Measurements from ENCODE around the genes GJB1, ZMYM3, TAF1 and HDAC8.

DNA sequence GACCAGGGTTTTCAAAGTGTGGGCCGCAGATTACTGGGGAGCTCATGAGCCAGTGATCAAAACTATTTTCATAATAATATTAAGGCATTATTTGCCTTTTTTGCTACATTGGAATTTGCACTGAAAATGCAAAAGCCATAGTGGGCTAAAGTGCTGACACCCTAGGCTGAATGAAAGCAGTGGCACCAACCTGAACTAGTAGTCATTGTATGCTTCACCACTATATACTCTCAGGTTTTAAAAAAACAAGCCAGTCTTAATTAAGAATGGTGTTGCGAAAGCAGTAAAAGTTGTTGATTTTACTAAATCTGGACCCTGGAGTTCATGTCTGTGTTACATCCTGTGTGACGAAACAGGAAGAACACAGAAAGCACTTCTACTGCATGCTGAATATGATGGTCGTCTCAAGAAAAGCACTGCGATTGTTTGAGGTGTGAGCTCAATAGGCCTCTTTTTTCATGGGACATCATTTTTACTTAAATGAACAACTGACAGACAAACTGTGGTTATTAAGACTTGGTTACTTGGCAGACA is 24.3 kb upstream of the GDPD2 start:
- PRO-cap = no peak

DNA sequence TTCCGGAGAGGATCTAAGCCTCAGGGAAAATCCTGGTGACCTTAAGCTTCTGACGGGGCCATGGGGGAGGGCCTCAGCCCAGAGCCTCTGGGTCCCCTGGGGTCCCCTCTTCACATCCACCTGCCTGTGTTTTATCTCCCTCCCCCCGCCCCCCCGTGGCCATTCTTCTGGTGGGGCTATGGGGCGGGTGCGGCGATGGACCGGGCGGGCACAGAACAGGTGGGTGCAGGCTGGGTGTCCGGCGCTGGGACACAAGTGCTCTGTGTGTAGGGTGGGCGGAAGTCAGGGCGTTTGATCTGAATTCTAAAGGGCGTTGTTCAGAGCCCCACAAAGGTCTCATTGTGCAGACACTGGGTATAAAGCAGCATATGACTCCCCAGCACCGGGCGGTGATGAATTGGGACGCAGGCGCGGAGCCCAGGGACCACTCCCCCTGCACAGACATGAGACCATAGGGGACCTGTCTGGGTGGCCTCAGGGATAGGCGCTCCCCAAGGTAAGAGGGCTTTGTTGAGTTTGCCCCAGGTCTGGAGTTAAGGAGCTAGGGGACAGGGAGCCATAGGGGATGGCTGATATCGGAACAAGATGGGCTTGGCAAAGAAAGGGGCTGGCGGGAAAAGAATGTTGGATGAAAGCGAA is at the start of gene GJB1:
Gene GJB1 (plus strand): TSS at position 385 of the 639 bp plus-strand sequence.
- PRO-cap = unidirectional peak, plus-strand start at position 444 of the sequence

DNA sequence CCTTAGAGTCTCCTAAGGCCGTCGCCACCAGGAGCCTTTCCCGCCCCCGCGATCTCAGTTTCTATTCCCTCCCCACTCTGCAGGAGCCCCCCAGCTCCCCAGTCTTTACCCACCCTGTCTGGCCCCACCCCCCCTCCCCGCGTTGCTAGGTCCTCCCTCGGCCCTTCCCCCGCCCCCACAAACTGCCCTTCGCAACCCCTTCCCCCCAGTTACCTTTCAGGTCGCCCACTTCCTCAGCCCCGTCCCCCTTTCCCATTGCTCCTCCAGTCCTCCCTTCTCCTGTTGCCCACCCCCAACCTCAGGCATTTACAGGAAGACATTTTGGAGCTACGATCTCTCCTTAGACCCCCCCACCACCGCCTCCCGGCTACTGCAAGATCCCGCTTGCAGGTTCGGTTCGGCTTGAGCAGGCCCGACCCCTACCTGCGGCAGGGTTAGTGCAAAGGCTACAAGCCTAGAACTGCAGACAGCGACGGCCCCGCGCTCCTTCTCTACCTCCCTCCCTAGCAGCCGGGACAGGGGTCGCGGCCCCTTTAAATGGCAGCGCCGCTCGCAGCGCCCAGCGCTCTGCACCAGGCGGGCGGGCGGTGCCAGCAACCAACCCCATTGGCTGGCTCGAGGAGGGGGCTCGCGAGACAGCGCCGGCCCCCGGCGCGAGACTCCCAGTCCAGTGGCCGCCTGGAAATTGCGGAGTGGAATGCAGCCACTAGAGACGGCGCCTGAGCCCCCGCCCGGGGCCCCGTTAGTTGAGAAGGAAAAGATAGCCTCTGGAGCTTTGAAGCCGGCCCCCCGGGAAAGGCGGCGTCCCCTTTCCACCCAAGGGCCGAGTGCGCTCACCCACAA is at the start of gene ZMYM3:
Gene ZMYM3 (minus strand): TSS at position 535 of the 843 bp plus-strand sequence.
- PRO-cap = bidirectional peak, plus-strand start at position 665 of the sequence, minus-strand start at position 508 of the sequence

DNA sequence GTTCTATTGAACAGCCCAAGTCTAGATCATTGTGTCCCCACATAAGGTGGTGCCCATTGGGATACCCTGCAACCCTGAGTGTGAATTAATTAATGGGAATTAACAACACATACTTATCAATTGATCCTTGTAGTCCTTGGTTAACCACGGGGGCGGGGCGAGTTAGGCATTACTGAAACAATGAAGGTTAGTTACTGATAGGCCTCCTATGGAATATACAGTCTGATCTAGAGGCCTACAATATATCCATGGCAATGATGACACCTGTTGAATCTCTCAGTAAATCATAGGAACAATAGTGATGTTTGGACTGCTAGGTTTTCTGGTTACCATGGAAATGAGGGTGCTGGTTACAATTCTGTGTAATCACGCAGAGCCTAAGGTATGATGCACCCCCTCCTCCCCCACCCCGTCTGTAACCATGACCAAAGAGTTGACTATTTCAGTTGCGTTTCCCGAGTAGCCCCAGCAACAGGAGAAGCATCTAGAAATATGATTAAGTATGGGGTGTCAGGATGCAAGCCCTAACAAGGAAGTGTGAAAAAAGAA is 801 bp upstream of the NONO start:
- PRO-cap = no peak

- PRO-cap = bidirectional peak, plus-strand start at chrX:71283862, minus-strand start at chrX:71283910; unidirectional peak, minus-strand start at chrX:71284029; unidirectional peak, minus-strand start at chrX:71284121
Measured at GRCh38 chrX:71283780-71284588, 549 bp downstream of the NONO start.

DNA sequence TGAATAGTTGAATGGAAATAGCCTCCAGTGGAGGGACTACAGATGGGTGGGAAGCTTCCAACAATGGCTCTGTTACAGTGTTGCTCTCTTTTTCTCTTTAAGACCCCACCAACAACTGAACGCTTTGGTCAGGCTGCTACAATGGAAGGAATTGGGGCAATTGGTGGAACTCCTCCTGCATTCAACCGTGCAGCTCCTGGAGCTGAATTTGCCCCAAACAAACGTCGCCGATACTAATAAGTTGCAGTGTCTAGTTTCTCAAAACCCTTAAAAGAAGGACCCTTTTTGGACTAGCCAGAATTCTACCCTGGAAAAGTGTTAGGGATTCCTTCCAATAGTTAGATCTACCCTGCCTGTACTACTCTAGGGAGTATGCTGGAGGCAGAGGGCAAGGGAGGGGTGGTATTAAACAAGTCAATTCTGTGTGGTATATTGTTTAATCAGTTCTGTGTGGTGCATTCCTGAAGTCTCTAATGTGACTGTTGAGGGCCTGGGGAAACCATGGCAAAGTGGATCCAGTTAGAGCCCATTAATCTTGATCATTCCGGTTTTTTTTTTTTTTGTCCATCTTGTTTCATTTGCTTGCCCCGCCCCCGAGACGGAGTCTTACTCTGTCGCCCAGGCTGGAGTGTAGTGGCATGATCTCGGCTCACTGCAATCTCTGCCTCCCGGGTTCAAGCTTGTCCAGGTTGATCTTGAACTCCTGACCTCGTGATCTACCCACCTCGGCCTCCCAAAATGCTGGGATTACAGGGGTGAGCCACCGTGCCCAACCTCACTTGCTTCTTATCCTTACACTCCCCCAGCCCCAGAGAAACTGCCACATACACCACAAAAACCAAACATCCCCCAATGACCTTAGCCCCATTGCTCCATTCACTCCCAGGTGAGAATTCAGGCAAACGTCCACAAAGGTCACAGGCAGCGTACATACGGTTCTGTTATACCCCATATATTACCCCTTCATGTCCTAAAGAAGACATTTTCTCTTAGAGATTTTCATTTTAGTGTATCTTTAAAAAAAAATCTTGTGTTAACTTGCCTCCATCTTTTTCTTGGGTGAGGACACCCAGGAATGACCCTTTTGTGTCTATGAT is 1.4 kb upstream of the ITGB1BP2 start:
- PRO-cap = no peak

DNA sequence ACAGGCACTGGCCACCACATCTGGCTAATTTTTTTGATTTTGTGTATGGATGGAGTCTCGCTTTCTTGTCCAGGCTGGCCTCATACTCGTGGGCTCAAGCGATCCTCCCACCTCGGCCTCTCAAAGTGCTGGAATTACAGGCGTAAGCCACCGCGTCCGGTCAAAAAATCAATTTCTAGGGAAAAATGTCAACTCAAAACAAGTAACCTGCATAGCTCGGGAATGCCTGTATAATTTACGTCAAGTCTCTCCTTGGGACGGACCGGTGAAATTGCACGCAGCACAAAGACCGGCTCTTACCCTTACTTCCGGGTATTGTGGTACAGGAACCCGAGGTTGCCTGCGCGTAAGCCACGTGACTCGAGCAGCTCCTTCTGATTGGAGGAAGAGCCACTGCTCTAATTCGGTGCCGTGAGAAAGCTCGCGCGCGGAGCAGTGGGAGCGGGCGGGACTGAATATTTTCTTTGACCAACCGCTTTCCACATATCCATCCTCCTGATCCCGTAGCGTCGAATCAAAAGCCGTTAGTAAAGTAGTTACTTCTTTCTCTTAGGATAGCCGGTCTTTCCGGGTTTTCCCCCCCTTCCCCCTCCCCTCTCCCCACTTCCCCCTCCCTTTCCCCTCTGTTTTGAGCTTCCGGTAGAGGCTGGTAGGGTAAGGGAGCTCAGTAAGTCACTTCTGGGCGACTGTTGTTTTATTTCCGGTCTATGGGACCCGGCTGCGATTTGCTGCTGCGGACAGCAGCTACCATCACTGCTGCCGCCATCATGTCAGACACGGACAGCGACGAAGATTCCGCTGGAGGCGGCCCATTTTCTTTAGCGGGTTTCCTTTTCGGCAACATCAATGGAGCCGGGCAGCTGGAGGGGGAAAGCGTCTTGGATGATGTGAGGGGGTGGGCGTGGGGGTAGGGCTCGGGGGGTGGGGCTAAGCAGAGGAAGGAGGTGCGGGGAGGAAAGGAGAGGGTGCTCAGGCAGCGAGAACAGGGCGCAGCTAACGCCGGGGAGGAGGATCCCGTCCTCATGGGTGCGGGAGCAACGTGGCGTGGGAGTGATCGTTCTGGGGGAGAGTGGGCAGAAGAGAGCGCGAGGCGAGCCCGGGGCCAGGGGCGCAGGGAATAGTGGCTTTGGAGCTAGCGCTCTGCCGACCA is at the start of gene TAF1:
Gene TAF1 (plus strand): TSS at position 750 of the 1,150 bp plus-strand sequence.
- PRO-cap = bidirectional peak, plus-strand start at position 642 of the sequence, minus-strand start at position 267 of the sequence; unidirectional peak, plus-strand start at position 753 of the sequence; bidirectional peak, plus-strand start at position 956 of the sequence, minus-strand start at position 889 of the sequence

GRCh38 chrX:71453779-71454794 is 78.8 kb upstream of the OGT start:
- PRO-cap = no peak

DNA sequence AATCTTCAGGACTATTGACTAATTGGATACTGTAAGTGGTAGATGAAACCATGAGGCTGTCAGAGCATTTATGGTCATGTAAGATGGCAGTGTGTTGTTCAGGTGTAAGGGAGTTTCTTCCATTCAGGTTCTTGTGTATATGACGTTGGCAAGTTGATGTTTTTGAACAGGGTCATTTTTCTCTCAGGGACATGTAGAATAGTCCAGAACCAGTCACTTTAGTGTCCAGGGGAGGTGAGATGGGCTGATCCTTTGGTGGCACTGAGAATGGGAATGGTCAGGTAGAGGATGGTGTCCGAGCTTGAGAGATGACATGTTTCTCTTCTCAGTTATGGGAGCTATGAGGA is 69.4 kb upstream of the OGT start:
- PRO-cap = no peak

DNA sequence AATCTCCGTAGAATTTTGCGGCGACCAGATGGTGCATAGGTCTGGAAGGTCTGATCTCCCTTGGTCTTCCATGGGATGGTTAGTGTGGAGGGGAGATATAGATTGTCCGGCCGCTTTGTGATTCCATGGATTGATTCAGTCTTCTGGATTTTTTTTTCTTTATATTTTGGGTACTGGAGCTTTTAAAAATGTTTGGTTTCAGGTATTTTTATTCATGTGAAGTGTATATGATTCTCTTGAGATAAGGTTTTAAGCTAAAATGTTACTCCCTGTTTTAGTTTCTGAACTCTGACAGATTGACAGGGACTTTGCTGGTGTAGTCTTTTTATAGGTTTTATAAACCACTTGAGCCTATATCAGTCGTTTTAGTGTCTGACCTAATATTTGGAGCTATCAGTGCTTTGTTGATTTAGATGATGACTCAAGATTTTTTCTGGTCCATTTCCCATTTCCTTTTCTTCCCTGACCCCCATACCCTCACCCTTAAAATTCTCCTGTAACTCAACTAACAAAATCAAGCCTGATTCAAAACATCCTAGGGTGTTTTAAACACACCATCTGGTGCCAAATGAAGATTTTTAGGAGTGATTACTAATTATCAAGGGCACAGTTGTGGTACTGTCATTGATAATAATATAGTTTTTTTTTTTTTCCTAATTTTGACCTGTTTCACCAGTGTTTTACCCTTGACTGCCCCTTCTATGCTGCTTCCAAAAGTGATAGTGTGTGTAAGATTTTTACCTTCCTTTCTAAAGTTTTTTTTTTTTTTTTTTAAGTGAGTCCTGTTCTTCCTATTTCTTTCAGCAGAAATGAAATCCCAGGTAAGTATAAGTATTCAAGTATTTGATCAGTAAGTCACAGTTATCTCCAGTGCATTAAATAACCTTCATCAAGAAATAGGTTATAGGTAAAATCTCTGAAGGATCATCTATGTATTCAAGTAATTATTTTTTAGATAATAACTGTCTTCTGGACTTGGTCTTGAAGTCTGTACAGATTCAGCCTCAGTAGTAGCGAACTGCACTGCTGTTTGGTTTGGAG is 3.9 kb upstream of the GCNA start:
- PRO-cap = no peak

DNA sequence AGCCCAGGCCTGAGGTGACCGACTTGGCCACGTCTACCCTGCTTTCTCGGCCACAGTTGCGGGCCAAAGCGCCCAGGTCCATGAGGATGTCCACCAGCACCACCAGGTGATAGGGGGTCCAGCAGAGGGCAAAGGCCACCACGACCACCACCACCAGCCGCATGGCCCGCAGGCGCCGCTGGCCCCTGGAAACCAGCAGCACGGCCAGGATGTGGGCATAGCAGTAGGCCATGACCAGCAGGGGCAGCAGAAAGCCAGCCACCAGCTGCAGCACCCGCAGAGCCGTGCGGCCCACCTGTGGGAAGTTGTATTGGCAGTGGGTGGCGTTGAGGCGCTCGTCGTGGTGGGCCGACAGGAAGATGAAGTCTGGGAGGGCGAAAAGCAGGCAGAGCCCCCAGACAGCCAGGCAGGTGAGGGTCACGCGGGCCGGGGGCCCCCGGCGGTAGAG is 1.7 kb downstream of the CXCR3 start:
- PRO-cap = no peak

DNA sequence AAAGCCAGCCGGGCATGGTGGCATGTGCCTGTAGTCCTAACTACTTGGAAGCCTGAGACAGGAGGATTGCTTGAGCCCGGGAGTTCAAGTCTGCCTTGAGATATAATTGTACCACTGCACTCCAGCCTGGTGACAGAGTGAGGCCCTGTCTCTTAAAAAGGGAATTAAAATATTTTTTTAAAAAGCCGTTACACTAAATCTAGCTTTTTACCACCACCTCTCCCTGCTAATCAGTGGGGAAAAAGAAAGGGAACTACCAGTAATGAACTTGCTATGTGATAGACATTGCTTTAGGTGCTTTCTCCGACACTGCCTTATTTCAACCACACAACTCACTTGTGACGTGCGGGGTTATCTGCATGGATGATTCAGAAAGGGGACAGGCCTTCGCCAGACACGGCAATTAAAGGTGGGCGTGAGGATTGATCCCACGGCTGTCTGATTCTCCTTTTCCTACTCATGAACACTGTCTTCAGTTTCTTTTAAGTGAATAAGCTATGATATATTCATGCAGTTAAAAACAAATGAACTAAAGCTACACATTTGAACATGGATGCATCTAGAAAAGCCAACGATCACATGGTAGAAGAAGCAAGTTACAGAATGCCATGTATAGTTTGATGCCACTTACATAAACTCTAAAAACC is 849 bp upstream of the CXCR3 start:
- PRO-cap = no peak

DNA sequence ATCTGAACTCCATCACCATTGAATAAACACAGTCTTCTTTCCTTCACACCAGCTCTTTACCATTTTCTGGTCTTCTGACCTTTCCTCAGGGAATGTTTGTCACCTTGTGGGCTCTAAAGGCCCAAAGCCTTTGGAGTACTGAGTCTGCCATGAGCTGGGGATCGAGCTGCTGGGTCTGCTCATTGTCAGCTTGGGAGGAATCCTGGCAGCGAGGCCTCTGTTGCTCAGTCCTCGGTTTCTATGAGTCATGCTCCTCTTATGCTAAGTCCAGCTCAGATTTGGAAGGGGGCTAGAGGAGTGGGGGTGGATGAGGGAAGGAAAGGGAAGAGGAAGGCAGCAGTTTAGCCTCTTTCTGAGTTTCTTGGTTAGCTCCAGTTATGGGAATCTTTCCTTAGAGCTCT is 31.1 kb downstream of the NHSL2 start:
- PRO-cap = no peak

DNA sequence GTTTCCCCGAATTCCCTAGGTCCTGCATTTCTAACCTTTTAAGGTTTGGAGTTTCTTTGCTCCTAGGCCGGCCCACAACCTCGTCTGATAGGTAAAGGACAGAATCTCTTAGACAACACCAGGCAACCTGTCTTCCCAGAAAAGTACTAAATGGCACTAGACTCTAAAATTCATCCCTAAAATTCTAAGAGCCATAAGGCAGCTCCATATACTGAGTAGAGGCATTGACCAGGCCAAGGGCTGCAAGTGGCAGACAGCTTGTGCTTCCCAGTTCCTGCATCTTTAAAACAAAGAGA is 135.4 kb downstream of the NHSL2 start:
- PRO-cap = no peak

DNA sequence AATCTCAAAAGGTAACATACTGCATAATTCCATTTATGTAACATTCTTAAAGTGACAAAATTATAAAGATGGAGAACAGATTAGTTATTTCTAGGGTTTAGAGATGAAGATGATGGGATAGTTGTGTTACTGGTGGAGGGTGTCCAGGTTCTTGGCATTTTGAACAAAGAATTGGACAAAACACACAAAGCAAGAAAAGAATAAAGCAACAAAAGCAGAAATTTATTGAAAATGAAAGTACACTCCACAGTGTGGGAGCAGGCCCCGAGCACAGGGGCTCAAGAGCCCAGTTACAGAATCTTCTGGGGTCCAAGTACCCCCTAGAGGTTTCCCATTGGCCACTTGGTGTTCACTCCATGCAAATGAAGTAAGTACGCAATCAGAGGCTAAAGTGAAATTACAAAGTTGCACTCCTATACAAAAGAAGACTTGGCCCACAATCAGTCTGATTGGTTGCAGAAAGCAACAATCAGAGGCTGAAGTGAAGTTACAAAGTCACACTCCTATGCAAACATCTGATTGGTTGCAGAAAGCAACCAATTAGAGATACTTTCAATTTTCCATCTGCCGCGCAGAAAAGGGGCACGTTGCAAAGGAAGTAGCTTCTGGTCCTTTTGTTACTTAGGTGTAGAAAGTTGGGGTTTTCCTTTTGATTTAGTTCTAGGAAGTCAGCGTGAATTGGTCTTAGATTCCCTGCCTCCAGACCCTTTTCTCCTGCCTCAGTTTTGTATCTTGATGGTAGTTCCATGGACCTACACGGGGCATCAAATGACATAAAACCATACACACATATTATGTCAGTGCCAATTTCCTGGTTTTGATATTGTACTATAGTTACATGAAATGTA is 12.6 kb upstream of the PIN4 start:
- PRO-cap = unidirectional peak, plus-strand start at position 574 of the sequence

GRCh38 chrX:72272469-72272930 is 4.5 kb downstream of the RPS4X start:
- PRO-cap = no peak

DNA sequence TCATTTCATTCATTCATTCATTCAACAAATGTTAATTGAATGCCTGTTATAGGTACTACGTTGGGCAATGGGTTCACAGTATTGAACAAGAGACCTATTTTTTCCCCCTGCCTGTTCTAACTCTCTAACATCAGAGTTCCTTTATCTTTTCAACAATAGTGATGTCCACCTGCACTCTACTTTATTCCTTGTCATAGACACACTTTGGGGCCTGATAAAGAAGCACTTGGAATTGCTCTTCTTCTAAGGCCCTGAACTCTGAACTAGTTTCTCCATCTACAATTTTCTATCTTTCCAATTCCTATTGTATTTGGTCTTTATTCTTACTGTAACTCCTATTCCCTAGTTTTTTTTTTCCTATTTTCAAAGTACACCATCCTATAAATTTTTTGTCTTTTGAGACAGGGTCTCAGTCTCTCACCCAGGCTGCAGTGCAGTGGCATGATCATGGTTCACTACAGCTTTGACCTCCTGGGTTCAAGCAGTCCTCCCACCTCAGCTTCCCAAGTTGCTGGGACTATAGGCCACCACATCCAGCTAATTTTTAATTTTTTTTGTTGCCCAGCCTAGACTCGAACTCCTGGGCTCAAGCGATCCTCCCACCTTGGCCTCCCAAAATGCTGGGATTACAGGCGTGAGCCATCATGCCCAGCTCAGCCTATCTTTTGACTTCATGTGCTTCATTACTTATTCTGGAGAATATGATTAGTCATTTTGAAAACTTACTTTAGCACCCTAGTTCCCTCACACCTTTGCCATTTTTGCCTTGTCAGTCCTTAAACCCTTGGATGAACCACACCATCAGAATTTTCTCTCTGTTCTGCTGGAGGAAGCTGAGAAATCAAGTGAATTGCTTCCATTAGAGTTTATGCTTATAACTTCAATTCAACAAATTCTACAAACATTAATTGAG is 103.6 kb downstream of the HDAC8 start:
- PRO-cap = no peak

DNA sequence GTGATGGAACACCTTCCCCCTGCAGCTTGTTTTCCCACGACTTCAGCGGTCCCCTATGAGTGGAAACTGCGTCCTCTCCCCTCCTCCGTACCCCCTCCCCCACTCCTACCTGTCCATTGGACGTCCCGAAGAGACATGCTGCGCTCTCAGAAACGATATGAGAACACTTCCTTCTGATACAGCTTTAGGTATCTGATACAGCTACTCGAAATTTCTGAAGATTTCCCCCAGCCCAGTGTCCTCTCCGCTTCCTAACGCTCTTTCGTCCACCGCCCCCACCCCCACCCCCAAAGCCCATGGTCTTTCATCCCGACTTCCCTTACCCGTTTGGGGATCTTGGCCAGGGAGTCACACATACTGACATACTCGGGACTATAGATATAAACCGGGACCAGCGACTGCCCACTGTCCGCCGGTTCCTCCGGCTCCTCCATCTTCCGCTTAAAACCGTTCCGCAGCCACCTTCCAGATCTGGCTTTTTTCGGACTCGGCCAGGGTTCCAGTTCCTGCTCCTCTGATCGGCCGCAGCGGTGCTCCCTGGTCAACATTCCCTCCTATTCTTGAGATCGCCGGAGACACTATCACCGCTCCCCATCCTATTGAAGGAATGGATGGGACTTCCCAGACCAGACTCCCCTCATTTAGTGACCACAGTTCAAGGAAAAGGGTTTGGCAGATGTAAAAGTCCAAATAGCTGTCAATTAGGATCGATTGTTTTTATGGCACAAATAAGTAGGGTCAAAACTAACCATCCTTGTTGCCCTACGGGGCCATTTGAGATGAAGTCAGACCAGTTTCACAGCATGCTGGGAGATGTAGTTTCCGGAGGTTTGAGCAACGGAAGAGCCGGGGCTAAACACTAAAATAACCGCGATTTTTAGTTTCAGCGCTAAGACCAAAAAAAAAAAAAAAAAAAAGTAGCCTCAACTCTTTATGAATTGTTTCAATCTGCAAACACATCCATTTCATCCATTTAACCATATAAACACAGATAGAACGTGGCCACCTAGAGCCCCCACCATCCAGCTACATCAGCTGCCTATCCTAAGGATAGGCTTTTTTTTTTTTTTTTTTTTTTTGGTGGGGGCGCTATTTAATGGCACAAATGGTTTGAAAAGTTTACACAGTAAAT is at the start of gene HDAC8:
Gene HDAC8 (minus strand): TSS at position 516 of the 1,132 bp plus-strand sequence.
- PRO-cap = unidirectional peak, minus-strand start at position 516 of the sequence

- PRO-cap = no peak
Measured at GRCh38 chrX:73398244-73398505, 48.7 kb upstream of the CDX4 start.

DNA sequence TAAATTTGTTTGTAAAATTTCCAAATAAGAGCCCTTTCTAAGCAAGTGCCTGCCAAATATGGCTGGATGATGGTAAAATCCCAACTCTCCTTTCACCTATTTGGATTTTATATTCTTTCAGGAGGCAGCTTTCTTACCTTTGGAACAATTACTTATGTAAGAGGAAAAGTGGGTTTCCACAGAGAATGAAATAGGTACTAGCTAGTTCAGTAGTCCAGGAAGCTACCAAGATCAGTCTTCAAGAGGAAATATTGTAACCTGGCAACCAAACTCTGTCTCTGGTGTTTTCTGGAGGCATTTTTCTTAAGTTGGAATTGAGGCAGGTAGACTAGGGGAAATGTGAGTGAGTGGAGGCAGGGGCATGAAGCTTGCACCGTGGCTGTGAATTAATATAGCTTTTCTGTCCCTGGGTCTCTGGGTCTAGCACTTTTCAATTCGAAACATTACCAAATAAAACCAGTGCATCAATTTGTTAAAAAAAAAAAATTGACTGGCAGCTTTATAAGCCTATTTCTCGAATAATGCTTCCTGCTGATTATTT is 362.9 kb upstream of the ZCCHC13 start:
- PRO-cap = no peak